Gallbladder (tissue), 1 donor: ENCODE measurements around the genes ZC3H15, GULP1, OSGEPL1 and MFSD6.

DNA sequence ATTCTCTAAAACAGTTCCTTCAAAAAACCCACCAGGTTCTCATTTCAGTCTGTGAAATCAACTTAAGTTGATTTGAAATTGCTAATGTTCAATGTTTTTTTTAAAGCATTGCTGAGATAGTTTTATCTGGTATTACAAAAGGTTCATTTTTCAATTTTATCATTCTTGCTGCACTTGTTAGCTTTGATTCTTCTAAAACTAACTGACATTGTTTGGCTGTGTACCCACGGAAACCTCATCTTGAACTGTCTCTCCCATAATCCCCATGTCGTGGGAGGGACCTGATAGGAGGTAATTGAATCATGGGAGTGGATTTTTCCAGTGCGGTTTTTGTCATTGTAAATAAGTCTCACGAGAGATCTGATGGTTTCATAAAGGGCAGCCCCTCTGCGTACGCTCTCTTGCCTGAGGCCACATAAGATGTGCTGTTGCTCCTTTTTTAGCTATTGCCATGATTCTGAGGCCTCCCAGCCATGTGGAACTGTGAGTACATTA is 331.4 kb upstream of the FSIP2 start:
- PRO-cap: no peak

- PRO-cap: bidirectional peak, plus-strand start at chr2:186485894, minus-strand start at chr2:186485897; bidirectional peak, plus-strand start at chr2:186486267, minus-strand start at chr2:186486143
Measured at GRCh38 chr2:186485667-186486409, at the start of gene ZC3H15. Gene ZC3H15, plus strand, starts transcription at chr2:186486260.

DNA sequence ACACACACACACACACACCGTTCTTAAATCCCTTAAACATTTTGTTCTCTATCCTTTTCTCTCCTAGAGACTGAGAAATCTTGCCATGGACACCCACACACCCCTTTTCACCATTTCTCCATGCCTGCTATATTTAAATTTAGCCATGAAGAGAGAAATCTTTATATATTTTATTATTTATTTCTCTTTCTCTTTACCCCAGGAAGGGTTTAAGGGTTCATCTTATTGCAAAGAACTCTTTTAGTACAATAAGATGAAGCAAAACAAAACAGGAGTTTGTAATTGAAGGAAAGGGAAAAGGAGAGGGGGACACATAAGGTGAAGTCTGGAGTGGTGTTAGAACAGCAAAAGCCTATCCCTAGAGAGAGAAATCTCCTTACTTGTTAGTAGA is 912 bp downstream of the FAM171B start:
- PRO-cap: no peak

DNA sequence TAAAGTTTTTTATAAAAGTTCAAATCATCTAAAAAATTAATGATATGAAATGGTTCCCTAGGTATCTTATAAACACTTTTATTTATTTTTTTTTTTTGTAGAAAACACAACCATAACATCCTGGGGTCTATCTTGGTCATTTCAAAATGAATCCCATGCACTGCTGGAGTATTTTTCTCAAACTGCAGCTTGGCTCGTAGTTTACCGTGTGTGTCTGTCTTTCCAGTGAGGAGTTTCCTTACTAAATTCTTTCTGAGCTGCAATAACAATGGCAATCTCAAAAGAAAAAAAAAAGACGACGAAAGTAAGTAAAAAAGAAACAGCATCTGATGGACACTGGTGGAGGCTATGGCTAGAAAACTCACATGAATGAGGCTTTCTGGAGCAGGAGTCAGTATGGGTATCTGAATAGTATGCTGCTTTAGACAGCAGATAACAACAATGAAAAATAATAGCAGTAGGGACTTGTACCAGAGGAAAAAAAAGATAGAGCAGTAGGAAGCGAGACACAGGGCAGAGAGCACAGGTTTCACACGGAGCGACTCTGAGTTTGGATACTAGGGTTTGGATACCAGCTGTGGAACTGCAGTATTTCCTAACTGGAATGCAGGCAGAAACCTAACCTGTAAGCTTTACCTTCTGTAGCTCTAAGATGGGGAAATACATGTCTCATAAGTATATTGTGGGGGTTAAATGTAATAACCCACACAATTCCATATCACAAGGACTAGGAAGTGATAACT is 43.5 kb downstream of the CALCRL start:
- PRO-cap: no peak

- PRO-cap: no peak
Measured at GRCh38 chr2:187541593-187542890, 12.2 kb downstream of the TFPI start.

DNA sequence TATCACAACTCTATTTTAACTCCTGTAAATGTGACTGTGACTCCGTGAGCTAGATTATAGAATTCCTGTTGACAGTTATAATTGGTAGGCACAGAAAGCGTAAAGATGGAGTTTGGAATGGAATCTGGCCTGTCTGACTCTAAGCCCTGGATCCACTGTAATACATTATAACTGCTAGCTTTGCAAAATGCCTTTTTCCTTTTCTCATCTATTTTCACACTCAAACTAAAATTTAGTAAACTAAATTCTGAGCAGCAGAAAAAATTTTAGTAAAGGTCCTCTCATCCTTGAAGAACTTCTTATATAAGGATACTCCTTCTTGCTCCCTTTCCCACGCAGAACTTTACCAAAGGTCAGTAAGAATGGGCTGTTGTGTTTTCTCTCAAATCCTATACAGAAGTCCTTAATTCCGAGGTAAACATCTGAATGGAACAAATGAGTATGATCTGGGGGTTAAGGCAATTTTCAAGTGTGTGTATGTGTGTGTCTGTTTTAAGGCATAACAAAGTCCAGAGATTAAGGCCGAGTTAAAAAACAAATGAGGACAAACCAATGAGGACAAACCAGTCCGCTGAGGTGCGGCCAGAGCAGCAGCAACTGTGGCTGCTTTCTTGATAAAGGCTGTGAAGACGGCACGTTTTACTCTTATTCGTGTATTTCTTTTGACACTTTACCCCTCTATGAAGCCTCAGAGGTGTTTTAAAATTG is 739 bp upstream of the GULP1 start:
- PRO-cap: unidirectional peak, plus-strand start at position 566 of the sequence

GRCh38 chr2:188291489-188292198 is at the start of gene GULP1:
Gene GULP1, plus strand, starts transcription at chr2:188291874.
- PRO-cap: bidirectional peak, plus-strand start at chr2:188291874, minus-strand start at chr2:188291820; bidirectional peak, plus-strand start at chr2:188292237, minus-strand start at chr2:188292151

GRCh38 chr2:188984571-188985125 is 10.5 kb downstream of the COL3A1 start:
- PRO-cap: bidirectional peak, plus-strand start at chr2:188984920, minus-strand start at chr2:188984774

GRCh38 chr2:188986881-188987249 is 12.7 kb downstream of the COL3A1 start:
- PRO-cap: no peak

DNA sequence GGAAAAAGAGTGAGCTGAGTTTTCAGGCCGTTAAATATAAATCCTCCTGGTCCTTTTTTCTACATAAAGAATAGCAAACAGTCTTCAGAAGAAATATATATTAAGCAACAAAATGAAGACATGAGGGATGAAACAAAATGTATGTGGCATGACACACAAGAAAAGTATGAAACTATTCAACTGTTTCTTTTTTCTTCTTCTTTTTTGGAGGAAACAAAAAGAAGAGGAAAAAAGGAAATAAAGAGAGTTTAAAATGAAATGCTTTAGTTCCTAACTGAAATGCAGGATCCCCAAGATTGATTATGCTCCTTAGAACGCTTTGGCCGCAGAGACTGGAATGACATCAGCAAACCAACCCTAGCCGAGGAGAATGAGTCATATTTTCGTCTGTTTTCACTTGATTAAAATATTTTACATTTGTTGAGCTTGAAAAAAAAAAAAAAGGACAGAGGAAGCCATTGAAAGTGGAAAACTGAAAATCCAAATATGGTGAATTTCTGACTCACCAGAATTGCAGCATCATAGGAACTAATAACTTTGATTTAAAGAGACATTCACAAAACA is 30.5 kb upstream of the COL5A2 start:
- PRO-cap: unidirectional peak, minus-strand start at position 334 of the sequence

DNA sequence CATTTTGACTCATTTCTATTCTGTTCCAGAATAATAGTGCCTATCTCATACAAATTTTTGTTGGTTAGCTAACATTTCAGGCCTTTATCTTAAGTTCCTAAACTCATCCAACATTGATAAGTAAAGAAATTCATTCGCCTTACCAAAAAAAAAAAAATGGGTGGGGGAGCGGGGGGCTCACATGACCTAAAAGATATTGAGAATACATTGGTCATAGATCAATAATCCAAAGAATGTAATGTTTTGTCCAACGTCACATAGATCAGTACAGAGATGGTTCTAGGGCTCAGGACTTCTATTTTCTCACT is 17.6 kb upstream of the ASDURF start:
- PRO-cap: no peak

DNA sequence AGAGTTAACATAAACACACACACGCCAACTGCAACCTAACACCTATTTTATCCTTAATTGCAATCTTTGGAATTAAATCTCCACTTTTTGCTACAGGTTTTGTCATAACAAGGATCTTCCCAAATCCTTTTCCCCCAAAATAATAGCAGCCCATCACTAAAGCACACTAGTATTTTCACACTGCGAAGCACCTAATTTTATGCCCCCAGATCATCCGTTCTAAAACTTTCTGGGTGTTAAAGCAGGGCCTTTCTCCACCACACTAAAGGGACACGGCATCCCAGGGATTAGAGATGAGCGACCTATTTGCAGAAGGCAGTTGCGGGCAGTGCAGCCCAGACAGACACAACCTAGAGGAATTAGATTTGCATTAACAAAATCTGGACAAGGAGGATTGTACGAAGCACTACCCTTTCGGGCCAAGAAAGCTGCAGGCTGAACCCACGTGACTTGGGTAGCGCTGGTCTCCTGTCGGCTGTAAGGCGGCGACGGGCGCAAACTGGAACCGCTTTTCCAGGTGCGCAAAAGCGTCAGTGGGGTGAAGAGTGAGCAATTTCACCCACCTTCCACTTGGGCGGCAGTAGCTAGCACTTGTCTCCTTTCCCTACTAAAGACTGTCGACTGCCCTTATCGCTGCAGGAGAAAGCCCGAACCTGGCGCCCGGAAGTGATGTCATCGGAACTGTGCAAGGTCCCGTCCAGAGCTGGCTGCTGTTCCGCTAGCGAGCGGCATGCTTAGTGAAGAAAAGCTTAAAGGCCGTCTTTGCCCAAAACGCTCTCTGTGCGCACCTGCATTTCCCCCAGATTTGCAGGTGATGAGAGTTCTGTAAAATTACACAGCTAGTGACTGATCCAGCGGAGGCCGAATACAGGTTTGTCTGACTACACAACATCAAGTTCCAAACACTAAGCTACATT is at the start of gene OSGEPL1:
TSS of gene OSGEPL1 (minus strand) at position 671 of the 917 bp plus-strand sequence.
- PRO-cap: no peak

GRCh38 chr2:189783233-189783668 is 888 bp downstream of the ORMDL1 start:
- PRO-cap: no peak

- PRO-cap: no peak
Measured at GRCh38 chr2:190343082-190343373, 361 bp upstream of the INPP1 start.

GRCh38 chr2:190407427-190408523 is at the start of gene MFSD6:
Gene MFSD6, plus strand, starts transcription at chr2:190408355.
- PRO-cap: bidirectional peak, plus-strand start at chr2:190408185, minus-strand start at chr2:190408173

- PRO-cap: no peak
Measured at GRCh38 chr2:190578304-190579242, 44.1 kb upstream of the NEMP2 start.

DNA sequence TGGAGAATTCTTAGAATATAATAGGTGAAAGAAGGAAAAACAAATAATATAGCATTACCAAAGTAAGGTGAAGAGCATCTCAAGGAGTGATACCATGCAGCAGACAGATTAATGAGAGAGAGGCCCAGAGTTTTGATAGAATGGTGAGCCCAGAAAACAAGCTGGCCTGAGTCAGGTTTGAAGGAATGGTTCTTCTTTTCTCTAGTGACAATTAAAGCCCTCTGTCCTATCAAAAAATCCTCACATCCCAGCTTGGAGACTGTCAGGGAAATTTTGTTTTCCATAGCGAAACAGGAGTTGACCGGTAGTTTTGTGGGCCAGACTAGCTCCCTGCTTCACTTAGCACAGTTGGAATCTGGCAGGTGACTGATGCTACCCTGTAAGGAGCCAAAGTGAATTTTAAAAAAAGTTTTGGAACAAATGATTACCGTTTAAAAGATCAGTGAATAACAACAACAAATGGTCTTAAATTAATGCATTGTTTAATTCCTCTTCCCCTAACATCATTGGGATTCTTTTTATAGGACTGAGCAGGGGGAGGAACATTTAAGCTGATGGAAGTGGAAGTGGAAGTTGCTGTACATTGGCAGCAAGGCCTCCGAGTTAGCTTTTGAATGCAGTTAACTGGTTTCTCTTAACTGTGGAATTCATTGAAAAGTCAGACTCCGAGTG is 6.7 kb downstream of the NAB1 start:
- PRO-cap: no peak

GRCh38 chr2:190760778-190761117 is 111.9 kb downstream of the NAB1 start:
- PRO-cap: no peak

- PRO-cap: no peak
Measured at GRCh38 chr2:190809419-190809780, 71.2 kb upstream of the GLS start.

DNA sequence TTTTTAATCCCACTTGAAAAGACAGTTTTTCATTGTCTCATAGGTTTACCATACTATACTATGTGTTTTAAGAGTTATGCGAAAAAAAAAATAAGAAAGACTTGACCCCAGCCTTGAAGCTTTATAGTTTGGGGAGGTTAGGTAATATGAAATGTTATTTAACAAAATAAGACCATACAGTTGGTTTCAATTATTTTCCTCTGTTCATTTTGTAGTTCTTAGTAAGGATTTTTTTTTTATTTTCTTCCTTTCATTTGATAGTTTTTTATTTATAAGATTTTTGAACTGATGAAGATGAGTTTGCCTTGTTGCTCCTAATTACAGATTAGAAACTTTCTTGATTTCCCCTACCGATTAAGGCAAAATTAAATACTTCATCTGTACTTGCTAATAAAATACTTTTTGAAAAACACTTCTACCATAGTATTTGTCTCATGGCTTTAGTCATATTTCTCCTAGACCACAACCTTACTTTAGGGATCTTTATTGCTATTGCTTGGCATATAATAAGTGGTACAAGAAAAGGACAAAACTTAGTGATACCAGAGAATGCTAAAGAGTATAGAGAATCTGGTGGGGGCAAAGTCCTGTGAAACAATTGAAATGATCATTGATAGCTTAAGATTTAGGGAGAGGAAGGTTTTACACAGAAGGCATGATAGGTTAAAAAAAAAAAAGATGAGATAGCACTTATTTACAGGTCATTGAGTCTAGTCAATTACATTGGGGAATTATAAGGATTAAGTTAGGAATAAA is 10.4 kb downstream of the GLS start:
- PRO-cap: no peak